ENCODE measurements around the genes GET3, MAST1 and STX10.

DNA sequence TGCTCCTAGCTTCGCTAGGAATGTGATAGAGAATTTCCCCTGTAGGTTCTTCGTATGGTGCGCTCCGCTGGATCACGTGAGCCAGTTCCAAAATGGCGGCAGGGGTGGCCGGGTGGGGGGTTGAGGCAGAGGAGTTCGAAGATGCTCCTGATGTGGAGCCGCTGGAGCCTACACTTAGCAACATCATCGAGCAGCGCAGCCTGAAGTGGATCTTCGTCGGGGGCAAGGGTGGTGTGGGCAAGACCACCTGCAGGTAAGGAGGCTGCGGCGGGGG lies at the start of gene GET3:
TSS of gene GET3 (plus strand) at position 84 of the 274 bp plus-strand sequence.
- PRO-cap, result unidirectional peak, plus-strand start at position 101 of the sequence
- RAMPAGE, long total RNA, 4 experiments, result start-site peak on the plus strand in 2 of 4 experiments, centred at position 95 of the sequence, 14 to 21 reads per replicate

DNA sequence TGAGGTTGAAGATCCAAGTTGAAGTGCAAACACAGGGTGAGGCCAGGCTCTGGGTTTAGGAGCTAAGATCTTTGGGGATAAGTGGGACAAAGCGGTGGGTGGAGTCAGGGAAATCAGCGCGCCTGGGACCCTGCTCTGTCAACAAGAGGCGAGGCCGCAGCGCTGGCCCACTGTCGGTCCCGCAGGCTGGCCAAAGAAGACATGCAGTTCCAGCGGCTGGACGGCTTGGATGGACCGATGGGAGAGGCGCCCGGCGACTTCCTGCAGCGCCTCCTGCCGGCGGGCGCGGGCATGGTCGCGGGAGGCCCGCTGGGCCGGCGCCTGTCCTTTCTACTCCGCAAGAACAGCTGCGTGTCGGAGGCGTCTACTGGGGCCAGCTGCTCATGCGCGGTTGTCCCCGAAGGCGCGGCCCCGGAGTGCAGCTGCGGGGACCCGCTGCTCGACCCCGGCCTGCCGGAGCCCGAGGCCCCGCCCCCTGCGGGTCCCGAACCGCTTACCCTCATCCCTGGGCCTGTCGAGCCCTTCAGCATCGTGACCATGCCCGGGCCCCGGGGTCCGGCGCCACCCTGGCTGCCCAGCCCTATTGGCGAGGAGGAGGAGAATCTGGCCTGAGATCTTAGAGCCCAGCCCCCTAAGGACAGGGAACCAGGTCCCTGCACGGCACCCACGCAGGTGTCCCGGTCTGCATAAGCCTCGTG lies 6.0 kb downstream of the BEST2 start:
- PRO-cap, result no peak
- RAMPAGE, long total RNA, 4 experiments, result no peak in any of the 4 experiments

GRCh38 chr19:12784439-12785405 lies 6.6 kb upstream of the JUNB start:
- PRO-cap, result unidirectional peak, plus-strand start at chr19:12784758
- RAMPAGE, long total RNA, 4 experiments, result no peak in any of the 4 experiments

DNA sequence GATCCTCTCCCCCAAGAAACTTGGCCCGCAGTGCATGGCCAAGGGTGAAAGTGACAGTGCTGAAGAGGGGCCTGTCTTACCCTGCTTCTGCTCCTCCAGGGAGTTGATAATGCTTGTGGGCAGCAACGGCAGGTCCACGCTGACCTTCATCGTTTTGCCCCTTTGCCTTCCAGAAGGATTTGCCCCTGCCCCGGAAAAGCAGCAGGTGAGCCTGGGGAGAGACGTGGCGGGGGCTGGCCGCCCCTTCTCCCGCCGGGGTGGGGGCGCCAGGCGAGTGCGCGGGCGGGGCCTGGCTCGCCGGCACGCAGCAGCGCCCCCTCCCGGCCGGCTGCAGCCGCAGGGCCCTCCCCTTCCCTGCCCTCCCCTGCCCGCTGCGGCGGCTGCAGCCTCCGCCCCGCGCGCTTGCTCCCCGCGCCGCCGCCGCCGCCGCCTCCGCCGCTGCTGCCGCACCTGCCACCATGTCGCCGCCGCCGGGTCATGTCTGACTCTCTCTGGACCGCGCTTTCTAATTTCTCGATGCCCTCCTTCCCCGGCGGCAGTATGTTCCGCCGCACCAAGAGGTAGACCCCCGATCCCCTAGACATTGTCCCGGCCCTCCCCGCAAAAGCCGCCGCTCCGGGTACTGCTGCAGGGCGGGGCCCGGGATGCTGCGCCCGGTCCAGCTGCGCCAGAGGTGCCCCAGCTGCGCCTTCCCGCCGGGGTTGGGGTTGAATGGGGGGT lies at the start of gene MAST1:
TSS of gene MAST1 (plus strand) at position 420 of the 720 bp plus-strand sequence.
- PRO-cap, result no peak
- RAMPAGE, long total RNA, 4 experiments, result no peak in any of the 4 experiments

- PRO-cap, result no peak
- RAMPAGE, long total RNA, 4 experiments, result no peak in any of the 4 experiments
Observed at GRCh38 chr19:12886123-12886957, 661 bp downstream of the KLF1 start.

GRCh38 chr19:12975035-12975337 lies 5.6 kb downstream of the DAND5 start:
- PRO-cap, result unidirectional peak, plus-strand start at chr19:12975140
- RAMPAGE, long total RNA, 4 experiments, result no peak in any of the 4 experiments

GRCh38 chr19:12996546-12997032 lies 1.3 kb downstream of the NFIX start:
- PRO-cap, result unidirectional peak, minus-strand start at chr19:12996762
- RAMPAGE, long total RNA, 4 experiments, result no peak in any of the 4 experiments

- PRO-cap, result no peak
- RAMPAGE, long total RNA, 4 experiments, result no peak in any of the 4 experiments
Observed at GRCh38 chr19:13057096-13057559, 45.5 kb downstream of the LYL1 start.

DNA sequence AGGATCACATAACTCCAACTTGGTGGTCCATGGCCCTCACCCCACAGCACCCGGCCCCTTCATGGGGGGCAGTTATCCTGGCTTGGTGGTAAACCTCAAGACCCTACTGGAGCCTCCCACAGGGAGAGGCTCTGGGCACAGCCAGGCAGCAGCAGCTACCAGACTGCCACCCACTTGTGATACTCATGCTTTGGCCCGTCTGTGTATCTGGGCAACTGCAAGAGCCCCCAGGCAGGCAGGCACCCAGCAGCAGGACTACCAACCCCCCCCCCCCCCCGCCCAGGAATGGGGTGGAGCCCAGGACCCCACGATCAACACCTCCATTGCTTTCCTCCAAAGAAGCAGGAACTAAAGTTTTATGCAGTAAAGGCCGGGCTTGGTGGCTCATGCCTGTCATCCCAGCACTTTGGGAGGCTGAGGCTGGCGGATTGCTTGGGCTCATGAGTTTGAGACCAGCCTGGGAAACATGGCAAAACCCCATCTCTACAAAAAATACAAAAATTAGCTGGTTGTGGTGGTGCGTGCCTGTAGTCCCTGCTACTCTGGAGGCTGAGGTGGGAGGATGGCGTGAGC lies 975 bp upstream of the LYL1 start:
- PRO-cap, result no peak
- RAMPAGE, long total RNA, 4 experiments, result no peak in any of the 4 experiments

- PRO-cap, result bidirectional peak, plus-strand start at chr19:13150499, minus-strand start at chr19:13150285
- RAMPAGE, long total RNA, 4 experiments, result start-site peak on the plus strand in 1 of 4 experiments, at chr19:13150427-13150479 at its widest, 9 reads per replicate; start-site peak on the minus strand in 4 of 4 experiments, at chr19:13149961-13150313 at its widest, 16 to 206 reads per replicate
Observed at GRCh38 chr19:13149635-13150603, at the start of gene STX10. Gene STX10, minus strand, starts transcription at chr19:13150375.

DNA sequence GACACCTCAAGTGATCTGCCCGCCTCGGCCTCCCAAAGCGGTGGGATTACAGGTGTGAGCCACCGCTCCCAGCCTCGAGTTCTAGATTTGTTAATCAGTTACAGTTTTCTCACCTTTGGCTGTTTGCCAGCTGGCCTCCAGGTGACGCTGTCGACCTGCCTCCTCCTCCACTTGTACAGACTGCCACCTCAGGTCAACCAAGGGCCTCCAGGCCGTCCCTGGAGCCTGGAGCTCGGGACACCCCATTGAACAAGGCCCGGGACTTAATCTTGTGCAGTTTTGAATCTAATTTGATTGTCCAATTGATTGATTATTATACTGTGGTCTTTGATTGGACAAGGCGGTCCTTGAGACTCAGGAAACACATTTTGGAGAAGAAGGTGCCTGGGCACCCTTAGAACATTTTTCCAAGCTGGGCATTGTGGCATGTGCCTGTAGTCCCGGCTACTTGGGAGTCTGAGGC lies 45.6 kb downstream of the IER2 start:
- PRO-cap, result no peak
- RAMPAGE, long total RNA, 4 experiments, result no peak in any of the 4 experiments

DNA sequence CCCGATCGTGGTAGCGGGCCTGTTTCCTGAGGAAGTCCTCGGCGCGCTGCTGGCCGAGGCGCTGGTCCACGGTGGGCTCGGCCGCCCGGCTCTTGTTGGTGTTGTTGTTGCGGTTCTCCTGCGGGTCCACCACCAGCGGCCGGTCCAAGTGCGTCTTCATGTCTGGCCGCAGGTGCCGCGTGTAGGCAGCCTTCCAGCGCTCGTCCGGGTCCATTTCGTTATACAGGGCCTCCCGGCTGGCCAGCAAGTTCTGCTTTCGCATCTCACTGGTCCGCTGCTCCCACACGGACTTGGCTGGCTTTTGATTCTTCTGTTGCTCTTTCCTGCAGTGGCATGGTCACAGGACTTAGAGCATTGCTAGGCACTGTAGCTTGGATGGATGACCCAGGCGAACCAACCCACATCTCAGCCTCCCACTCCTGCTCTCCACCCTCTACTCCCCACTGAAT lies 148.8 kb downstream of the IER2 start:
- PRO-cap, result no peak
- RAMPAGE, long total RNA, 4 experiments, result no peak in any of the 4 experiments

- PRO-cap, result no peak
- RAMPAGE, long total RNA, 4 experiments, result start-site peak on the minus strand in 1 of 4 experiments, at chr19:13623922-13624233 at its widest, 5 reads per replicate
Observed at GRCh38 chr19:13623696-13624877, 117.8 kb upstream of the CACNA1A start.

- PRO-cap, result no peak
- RAMPAGE, long total RNA, 4 experiments, result no peak in any of the 4 experiments
Observed at GRCh38 chr19:13702458-13702850, 45.2 kb upstream of the YJU2B start.

- PRO-cap, result no peak
- RAMPAGE, long total RNA, 4 experiments, result no peak in any of the 4 experiments
Observed at GRCh38 chr19:13784960-13785411, 10.3 kb upstream of the ZSWIM4 start.

DNA sequence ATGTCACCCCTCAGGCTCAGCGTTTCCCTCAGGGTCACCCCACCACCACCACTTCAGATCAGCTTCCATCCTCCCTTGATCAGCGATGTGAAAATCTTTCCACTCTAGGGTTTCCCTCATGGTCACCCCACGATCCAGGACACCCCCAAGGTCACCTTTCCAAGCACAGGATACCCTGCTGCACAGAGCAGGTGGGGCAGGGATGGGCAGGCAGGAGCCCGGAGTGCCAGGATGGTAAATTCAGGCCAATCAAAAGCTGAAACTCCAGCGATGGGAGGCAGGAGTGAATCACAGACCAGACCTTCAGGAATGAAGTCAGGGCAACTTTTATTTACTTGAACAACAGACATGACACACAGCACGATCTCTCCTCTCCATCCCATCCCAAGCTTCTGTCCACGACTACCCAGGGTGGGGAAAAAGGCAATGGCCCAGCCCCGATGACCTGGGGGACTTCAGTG lies 39.0 kb downstream of the ZSWIM4 start:
- PRO-cap, result no peak
- RAMPAGE, long total RNA, 4 experiments, result no peak in any of the 4 experiments

DNA sequence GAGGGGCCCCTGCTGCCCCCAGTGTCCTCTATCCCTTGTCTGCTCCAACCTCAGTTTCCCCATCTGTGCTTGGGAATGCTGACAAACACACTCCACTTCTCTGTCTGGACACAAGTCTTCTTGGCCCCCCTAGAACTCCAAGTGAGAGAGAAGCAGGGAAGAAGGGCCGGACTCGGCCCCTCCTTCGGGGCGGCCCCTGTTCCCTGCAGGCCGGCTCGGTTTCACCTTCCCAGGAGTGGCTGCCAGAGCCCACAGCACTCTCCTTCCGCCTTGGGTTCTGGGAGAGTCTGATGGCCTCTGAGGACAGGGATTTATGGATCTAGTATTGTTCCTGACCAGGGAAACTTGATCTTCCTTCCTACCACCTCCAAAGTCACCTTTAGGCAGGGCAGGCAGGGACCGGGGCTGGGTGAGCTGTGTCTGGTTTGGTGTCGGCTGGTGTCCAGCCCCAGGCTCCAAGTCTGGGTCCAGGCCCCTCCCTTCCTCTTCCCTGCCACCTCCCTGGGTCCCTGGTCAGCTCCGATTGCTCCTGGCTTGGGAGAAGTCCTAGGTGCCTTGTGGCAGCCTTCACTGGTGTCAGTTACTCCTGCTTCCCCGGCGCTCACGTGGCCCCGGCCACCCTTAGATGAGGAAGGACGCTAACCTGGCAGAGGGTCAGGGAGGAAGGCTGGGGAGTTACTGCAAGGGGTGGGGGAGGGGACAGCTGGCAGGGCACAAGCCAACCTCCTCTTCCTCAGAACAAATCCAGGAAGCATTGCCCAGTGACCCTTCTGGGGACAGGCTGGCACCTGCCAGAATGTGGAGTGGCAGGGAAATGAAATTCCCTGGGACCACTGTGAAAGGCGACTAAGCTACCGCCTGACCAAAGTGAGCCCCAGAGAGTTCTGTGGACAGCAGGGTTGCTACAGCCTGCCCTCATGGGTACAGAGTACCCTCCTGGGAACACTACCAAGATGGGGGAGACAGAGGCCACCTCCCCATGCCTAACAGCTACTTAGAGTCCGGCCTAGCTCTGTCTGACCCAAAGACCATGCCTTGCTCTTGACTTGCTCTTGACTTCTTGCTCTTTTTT lies 18.8 kb downstream of the RFX1 start:
- PRO-cap, result no peak
- RAMPAGE, long total RNA, 4 experiments, result no peak in any of the 4 experiments

DNA sequence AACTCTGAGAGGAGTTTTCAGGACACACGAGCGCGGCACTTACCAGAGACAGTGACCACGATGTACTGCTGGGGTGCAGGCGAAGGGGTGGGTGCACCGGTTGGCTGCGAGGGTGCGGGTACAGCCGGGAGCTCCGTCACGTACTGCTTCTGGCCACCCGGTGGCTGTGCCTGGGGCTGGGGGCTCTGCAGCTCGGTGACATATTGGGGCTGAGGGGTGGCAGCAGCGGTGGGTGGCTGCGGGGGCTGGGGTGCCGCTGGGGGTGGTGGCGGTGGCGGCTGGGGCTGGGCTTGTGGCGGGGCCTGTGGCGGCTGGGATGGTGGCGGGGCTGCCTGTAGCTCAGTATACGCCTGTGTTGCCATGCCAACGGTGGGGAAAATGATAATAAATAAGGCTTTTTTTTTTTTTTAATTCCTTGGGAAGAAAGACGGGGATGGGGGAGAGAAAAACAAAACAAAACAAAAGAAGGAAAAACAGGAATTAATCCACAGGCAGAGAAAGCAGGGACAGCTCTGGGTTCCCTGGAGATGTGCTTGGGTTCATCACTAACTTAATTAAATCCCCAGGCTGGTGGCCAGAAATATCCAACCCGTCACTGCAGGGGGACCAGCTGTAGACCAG lies 12.5 kb downstream of the RFX1 start:
- PRO-cap, result no peak
- RAMPAGE, long total RNA, 4 experiments, result no peak in any of the 4 experiments

DNA sequence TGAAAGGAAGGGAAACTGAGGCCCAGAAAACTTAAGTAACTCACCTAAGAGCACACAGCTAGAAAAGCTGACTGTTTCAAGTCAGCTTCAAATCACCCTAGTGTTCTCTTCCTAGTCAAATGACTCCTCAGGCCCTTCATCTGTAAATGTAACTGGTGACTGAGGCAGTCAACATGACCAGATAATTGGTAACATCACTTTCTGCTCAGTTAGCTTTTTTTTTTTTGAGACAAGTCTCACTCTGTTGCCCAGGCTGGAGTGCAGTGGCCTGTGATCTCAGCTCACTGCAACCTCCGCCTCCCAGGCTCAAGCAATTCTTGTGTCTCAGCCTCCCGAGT lies 2.5 kb downstream of the RFX1 start:
- PRO-cap, result unidirectional peak, minus-strand start at position 120 of the sequence
- RAMPAGE, long total RNA, 4 experiments, result no peak in any of the 4 experiments

- PRO-cap, result unidirectional peak, minus-strand start at chr19:14082080
- RAMPAGE, long total RNA, 4 experiments, result no peak in any of the 4 experiments
Observed at GRCh38 chr19:14081843-14082360, 3.7 kb downstream of the C19orf67 start.

Measured in Peyer's patch (tissue), 4 donors.